Natural killer cell (primary cell): ENCODE measurements around a stretch of chr13.

DNA sequence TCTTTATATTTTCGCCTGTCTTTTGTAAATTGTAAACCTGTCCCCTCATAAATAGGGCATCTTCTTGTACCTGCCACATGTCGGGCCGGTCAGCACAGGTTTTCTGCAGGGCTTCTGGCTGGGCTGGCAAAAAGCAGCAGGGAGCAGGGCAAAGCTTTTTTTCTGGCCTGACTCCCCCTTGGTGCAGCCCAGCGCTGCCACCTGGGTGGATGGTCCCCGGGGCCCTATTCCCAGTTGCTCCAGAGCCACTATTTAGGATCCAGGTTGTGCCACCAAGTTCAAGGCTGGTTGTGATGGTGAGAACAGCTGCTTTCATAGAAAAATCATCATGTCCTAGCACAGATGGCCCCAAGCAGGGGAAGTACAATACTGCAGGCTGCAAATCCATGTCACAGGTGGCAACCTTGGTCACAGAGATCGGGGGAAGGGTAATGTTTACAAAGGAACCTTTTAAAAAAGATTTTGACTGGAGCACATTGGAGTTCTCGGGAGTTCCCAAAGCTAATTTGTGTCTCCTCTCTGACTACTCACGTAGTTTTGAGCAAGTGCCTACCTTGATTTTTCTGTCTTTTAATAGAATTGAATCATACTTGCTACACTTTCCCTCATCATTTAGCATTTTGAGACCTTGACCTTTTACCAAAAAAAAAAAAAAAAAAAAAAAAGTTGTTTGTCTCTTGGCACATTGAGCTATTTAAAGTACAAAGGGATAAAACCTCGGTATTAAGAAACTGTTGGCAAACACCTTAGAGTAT is 2.0 kb downstream of the MBNL2 start:
- PRO-cap, result unidirectional peak, minus-strand start at position 292 of the sequence

GRCh38 chr13:97276794-97277407 is 54.8 kb downstream of the MBNL2 start:
- PRO-cap, result no peak

- PRO-cap, result no peak
These were observed 57.6 kb downstream of the MBNL2 start for GRCh38 chr13:97279574-97280281.

DNA sequence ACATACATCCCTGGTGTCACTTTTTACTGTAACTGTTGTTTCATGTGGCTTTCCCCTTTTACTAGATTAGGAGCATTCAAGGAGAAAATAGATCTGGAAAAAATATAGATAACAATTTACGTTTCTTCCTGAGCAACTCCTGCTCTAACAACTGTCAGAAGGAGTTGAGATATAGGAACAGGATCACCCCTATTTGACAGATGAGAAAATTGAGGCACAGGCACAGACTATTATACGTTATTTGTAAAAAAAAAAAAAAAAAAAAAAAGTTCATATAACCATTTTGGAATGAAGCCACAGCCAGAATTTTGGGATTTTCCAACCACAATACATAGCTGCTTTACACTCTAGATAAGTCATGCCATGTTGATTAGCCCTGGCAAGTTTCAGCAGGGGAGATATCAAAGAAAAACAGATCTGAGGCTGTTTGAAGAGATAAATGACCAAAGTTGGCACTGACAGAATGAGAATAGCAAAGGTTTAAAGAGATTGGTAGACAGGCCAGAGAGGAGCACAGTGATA is 105.2 kb downstream of the MBNL2 start:
- PRO-cap, result no peak

GRCh38 chr13:97328118-97328737 is 105.7 kb upstream of the RAP2A start:
- PRO-cap, result no peak

DNA sequence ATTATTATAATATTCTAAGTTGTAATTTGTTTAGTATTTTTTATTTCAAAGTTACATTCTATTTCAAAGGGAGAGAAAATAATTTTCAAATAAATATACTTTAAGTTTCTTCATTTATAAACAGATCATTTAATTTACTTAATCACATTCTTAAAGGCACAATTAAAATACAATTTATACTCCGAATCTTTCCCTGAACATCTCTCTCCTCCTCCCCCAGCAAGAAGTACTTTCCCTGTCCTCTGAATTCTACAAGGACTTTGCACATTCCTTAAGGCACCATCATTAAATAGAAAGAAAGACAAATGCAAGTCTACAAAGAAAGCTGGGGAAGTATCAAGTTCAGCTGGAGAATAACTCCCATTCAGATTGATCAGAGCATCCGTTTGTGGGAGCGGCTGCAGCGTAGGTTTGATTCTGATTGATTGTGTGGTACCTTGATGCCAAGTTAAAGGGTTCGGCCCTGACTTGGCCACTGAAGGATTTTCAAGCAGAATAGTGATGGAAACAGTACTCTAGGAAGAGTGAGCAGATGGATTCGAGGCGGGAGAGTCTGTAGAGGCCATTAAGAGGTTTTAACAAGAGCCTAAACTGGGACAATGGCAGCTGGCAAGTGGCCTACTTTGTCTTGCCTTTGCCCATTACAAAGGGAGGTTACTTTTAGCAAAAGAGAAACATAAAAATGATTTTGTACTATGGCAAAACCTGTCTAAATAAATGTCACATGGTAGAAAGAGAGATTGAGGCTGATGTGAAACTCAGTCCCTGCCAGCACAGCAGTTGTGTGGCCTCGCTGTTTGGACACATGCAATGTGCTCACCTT is 62.6 kb upstream of the RAP2A start:
- PRO-cap, result no peak

GRCh38 chr13:97538401-97538659 is 104.4 kb downstream of the RAP2A start:
- PRO-cap, result no peak

GRCh38 chr13:97976332-97976412 is 22.7 kb downstream of the IPO5 start:
- PRO-cap, result bidirectional peak, plus-strand start at chr13:97976471, minus-strand start at chr13:97976390

DNA sequence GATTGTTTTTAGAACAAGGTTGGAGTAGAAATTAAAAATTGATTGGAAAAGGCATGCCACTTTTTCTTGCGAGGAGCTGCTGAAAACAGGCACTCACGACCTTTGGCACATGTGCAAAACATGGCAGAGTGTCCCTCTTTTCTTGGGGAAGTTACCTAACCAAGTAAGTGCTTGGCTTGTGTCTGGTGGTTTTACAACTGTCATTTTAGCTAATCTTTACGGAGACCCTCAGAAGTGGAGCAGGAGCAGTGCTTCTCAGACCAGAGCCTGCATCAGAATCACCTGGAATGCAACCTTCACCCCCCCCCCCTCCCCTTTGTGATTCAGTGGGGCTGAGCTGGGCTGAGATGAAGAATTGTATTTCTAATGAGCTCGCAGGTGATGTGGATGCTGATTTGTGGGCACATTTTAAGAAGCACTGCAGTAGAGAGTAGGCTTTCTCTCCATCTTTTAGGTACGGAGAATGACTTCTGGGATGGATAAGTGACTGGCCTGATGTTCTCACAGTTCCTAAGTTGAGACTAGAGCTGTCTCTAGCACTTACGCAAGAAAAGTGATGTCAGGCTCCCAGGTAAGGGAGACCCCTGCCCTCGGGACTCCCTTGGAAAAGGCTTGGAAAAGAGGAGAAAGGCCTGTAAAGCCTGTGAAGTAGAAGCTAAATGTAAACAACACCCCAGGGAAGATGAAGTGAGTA is 23.2 kb upstream of the RNF113B start:
- PRO-cap, result no peak

GRCh38 chr13:98416085-98417100 is 160.5 kb downstream of the STK24 start:
- PRO-cap, result no peak

DNA sequence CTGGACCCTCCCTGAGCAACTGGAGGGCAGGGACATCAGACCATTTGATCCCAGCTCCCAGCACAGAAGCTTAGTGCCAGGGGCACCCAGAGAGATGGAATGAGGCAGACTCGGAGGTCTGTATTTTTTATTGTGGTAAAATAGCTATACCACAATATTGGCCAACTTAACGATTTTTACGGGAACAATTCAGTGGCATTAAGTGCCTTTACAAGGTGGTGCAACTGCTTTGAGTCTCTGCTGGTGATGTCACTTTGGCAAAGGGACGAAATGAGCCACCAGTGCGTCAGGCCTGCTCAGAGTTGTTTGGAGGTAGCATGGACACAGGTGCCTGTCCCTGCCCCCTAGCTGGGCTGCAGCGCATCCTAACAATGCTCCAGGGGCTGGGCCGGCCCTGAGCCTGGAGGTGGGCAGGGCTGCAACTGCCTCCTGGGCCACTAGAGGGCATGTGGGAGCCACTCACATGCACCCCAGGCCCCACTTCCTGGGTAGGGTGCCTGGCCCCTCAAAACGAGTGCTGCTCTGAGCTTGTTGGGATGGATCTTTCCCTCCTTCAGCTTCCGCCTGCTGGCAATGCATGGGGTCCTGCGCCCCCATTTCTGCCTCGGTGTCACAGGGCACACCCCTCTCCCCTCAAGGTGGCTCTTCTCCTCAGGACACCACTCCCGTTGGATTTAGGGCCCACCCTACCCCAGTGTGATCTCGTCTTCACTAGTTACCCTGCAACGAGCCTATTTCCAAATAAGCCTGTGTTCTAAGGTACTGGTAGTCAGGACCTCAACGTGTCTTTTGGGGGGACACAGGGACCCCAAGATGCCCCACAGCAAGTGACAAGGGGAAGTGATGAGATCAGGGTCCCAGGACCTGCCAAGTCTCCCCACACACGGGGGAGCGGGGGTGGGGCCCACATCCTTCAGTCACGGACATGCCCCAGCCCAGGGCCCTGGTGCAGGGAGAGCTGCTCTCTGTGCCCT is 131.5 kb downstream of the STK24 start:
- PRO-cap, result no peak

GRCh38 chr13:98447269-98447951 is 129.5 kb downstream of the STK24 start:
- PRO-cap, result no peak

DNA sequence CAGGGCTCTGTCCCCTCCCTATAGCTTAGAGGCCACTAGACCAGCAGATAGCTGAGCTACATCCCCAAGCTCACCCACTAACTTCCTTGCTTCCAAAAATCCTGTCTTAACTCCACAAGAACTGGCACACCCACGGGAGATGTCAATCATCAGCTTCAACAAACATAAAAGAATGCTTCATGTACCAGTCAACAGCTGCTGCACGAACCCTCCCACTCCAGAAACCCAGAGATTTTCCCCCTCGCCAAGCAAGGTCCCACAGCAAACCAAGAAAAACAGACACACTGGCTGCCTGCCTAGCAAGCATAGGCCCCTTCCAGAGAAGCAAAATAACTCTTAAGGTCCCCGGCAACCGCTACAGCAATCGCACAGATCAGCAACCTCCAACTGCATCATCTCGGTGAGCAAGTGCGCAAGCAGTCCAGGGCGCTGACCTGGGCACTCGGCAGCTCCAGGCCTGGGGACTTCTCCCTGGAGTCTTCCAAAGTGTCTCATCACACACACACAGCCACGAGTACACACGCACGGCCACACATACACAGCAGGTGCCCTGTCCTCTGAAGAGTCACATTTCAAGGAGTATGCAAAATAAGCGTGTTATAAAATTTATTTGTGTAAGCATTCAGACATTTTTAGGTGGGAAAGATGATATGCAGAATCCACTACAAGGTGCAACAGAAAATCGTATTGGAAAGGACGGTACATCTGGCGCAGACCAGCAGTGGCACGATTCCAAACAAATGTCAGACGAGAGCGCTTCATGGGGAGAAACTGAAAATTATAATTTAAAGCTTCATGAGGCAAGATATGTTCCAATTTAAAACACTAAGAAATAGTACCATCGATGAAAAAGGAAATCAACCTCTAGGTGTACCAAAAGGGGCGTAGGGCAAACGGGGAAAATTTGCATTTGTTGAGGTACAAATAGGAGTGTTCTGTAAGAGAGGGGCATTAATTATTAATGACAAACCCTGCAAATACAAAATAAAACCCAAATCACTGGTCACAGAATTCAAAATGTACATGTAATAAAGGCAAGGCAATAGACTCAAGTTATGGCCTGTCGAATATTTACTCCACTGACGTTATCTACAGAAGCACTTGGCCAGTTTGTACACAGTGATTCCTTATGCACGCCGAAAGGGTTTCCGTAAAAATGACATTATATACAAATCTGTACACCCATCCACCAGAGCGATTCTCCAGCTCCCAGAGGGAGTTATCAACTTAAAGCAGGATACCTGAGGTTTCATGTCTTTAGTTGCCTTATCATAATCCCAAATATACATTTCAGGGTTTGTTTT is 124.9 kb downstream of the STK24 start:
- PRO-cap, result no peak

- PRO-cap, result no peak
These were observed 100.3 kb downstream of the STK24 start for GRCh38 chr13:98476490-98477081.

GRCh38 chr13:98482913-98483854 is 93.7 kb downstream of the STK24 start:
- PRO-cap, result no peak

DNA sequence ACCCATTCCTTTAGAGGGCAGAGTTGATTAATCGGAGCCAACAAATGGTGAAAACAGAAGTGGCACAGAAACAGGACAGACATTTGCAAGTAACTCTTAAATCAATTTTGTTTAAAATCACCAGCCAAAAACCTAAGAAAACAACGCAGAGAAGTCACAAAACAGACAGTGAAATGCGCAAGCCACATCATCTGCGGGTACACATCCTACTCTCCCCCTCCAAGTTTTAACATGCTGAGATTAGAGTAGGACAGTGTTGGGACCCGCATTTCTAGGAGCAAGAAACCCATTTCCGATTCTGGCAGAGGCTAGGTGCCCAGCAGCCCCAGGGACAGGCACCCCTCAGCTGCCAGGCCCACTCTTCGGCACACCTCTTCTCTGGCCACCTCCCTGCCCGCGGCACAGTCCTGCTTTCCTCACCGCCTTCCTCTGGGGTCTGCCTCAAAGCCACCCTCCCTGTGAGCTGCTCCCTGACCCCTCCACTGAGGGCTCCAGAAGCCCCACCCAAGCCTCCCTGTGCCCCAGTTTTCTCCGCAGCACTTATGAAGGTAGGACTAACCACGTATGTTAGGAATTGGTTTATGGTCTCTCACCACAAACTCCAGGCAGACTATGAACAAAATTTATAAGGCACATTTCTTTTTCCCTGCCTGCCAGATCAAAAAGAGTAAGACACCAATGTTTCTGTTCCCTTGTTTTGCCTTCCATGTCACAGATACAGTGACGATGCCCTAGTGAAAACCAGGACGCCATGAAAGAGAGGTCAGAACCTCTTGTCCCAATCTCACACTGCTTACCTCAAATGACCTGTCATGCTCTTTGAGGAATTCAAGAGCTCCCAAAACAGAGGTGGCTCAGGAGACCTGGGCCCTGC is 79.9 kb downstream of the STK24 start:
- PRO-cap, result no peak

DNA sequence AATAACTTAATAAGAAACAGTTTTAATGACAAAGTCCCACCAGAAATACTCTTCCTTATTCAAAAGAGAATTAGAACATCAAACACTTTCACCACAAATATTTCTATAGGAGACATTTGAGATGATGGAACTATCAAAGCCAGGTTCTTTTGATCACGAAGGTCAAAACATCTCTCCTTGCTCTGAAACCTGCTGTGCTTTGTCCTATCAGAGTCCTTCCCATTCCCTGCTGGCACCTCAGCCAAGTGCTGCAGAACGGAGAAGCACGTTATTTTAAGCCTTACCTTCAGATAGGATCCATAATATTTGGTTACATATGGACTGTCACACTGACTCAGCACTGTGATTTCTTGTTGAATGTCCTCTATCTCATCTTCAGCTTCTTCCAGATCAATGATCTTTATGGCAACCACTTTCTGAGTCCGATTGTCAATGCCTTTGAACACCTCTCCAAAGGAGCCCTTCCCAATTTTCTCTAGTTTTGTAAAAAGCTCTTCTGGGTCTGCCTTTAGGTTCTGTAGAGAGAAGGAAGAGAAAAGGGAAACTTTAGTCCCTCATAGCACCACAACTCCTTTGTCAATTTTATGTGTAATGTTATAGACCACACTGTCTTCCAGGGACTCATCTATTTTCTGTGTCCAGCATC is 57.8 kb downstream of the STK24 start:
- PRO-cap, result no peak

DNA sequence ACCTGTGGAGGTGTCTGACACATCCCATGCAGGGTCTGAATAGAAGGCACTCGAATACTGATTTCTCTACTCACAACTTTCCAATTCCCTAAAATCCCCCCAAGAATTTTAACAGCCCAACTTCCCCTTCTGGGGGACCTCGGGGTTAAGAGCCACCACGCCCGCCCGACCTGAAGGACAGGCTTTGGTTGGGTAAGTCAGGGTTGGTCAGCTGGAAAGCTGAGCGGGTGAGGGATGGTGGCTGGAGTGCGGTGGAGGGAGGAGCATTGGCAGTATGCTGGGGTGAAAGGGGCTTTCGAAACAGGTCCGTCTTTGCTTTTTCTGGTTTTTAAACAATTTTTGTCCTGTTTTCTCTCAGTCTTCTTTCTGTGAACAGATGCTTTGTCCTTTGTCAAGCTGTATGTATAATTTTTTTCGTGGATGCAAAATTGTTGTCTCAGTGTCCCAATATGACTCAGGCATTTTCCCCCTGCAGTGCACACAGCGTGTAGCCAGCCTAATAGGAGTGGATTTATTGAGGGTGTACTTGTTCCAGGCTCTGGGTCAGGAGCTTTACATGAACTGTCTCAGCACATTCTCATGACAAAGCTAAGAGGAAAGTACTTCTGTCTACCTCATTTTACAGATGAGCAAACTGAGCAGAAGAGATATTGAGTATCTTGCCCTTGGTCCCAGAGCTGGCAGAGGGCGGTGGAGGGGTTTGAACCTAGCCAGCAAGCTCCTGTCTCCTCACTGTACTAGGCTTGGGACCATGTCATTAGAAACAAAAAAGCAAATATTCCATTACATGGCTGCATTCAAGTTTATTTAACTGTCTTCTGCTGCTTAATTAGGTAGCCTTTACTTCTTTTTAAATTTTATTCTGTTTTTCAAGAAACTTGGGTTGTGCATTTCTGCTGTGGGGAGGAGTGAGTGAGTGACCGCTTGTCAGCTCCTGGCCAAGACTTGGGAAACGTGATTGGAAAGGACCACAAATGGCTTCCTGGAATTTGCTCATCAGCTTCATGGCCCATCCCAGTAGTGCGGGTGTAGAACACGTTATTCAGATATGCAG is 50.8 kb downstream of the STK24 start:
- PRO-cap, result no peak

- PRO-cap, result no peak
These were observed 1.5 kb downstream of the STK24 start for GRCh38 chr13:98575286-98575874.

DNA sequence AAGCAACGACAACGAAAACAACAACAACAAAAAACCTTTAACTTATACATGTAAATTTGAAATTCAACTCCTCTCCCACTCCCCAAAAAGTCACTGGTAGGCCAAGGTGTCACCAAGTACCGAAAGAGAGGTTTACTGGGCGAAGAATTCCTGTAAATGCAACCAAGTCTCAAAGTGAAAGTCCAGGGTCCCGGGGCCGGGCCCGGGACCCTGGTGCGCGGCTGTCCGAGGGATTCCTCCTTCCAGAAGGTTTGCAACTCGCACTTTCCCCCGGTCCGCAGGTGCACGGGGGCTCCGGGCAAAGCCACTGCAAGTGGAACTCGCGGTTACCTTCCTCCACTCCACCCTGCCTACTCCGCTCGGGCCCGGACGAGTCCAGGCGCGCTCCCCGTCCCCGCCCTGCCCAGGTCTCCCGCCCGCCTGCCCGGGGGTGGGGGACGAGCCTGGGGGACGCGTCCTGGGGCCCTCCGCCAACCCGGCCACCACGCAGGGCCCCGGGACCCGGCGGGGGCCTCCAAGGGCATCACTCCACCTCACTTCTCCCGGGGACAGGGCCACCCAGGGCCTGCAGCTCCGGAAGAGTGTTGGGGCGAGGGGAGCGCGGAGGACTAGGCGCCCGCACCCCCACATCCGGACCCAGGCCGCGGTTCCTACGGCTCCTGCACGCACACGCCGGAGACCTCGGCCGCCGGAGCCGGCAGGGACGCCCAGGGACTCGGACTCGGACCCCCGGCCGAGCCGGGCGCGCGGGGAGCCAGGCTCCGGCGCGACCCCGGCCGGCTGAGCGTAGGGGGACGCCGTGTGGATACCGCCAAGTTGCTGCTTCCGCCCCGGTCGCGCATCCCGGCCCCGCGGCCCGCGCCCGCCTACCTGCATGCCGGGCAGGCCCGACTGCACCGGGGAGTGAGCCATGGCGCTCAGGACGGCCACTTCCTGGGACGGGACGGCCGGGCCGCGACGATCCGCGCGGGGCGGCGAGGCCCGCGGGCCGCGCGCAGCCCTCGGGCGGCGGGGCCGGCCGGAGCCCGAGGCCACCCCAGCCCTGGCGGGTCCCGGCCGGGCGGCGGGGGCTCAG is 695 bp downstream of the STK24 start:
- PRO-cap, result bidirectional peak, plus-strand start at position 666 of the sequence, minus-strand start at position 583 of the sequence